Thoracic aorta endothelial cell (primary cell): ENCODE data around the genes SKP1 and CAMLG.

GRCh38 chr5:134138779-134139519, 24.5 kb downstream of the TCF7 start:
- CAGE, long polyA plus RNA, result no peak

- CAGE, long polyA plus RNA, result no peak
These were observed at the start of gene SKP1 for GRCh38 chr5:134176077-134177175. Gene SKP1 (minus strand): TSS chr5:134176950.

- CAGE, long polyA plus RNA, result no peak
These were observed 10.8 kb upstream of the SKP1 start for GRCh38 chr5:134187483-134187927.

DNA sequence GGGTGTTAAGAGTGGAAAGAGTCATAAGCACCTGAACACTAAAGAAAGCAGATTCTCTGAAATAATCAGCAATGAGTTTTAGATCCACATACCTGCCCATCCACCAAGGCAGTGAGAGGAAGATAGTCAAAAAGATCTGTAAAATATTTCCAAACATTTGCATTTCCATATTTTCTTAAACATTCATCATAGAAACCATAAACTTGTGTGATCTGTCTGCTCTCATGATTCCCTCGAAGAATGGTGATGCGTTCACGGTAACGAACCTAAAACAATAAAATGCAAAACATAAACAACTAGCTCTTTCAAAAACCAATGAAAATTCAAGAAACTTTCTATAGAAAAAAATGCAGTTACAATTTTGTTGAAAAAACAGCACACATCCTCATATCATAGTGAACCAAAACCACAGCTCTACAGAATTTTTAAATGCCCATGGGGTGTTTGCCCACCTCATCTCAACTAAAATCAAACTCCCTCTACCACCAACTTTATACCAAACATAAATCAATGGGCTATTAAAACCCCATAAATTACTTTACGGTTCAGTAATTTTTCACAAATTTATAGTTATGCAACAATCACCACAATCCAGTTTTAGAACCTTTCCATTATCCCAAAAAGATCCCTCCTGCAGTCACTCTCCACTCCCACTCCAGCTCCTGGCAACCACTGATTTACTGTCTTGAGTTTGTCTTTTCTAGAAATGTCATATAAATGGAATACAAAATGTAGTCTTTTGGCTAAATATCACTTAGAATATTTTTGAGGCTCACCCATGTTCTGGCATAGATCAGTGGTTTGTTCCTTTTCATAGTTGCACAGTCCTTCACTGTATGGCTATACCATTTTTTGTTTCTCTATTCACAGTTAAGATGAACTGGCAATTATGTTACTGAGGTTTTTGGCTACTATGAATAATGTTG, 23.9 kb downstream of the PPP2CA start:
- CAGE, long polyA plus RNA, result no peak

- CAGE, long polyA plus RNA, result no peak
These were observed 1.5 kb downstream of the UBE2B start for GRCh38 chr5:134372926-134373230.

- CAGE, long polyA plus RNA, result no peak
These were observed 12.4 kb downstream of the CDKN2AIPNL start for GRCh38 chr5:134399123-134399746.

- CAGE, long polyA plus RNA, result no peak
These were observed 25.5 kb upstream of the CDKN2AIPNL start for GRCh38 chr5:134437334-134437485.

DNA sequence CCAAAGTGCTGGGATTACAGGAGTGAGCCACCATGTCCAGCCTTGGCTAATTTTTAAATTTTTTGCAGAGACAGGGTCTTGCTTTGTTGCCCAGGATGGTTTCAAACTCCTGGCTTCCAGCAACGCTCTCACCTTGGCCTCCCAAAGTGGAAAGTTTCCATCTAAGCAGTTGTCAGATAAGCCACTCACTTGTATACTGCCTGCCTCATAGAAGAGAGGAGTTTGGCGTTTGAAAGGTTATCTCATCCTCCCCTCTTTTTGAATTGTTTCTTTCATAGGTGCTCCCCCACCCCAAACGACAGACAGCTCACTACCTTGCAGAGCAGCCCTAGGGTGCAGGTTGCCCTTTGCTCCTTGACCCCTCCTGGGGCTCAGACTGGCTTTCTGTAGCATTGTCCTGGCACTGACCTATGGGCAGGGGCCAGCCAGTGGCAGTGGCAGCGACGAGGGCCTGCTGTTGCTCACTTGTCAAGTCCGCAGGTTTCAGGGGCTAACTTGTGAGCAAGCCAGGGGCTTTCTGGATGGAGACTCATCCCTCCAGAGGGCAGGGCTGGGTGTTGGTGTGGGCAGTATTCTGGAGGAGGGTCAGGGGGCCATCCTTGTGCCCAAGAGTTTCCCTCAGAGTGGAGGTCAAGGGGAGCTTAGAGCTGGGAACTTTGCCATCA, 53.2 kb upstream of the CDKN2AIPNL start:
- CAGE, long polyA plus RNA, result no peak

DNA sequence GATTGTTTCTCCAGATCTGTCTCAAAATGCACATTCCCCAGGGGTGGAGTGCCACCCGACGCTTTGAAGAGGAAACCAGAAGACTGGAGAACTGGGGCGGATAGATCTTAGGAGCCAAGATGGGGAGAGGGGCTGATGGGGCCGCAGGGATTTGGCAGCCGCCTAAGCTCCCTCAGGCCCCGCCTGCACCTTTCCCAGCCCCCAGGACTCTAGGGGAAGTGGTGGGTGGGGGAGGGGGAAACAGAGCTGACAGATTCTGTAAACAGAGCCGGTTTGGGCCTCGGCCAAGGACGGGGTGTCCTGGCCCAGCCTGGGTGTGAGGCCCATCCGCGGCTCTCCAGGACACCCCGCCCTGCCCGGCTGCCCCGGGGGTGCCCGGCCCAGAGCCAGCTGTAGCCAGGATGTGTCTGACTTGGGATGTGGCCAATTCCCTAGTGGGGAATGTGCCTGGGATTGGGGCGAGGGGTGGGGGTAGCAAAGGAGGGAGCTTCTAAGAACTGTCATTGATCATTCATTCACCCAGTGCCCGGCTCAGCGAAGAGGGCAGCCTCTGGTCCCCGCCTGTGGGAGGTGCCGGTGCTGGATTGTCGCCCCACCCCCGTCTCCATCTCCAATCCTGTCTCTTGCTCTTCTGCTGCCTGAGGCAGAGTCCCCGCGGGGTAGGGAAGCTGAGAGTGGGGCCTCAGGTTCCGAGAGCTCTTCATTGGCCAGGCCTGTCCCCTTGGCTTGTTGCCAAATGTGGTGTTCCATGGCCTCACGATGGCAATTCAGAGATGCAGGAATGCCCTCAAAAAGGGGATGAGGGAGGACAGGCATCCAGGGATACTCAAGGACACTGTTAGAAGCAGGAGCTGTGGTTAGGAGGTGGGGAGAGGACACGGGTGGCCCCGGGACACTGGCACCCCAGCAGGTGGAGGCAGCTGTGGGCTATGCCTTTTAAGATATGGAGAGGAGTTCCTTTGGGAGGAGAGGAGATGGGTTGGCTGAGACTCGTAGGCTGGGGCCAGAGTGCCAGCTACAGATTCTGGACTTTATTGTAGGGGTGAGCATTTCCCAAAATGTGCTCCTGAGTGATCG, 54.9 kb upstream of the CDKN2AIPNL start:
- CAGE, long polyA plus RNA, result no peak

DNA sequence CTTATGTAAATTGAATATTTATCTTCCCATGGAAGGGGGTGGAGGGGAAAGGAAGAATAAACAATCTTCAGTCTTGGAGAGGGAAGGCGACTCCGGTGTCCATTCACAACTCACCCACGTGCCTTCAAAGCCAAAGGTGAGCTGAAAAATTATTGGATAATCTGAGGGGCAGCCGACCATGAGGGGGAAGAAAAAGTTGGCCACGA, 1.7 kb upstream of the JADE2 start:
- CAGE, long polyA plus RNA, result no peak

- CAGE, long polyA plus RNA, result no peak
These were observed 1.2 kb downstream of the JADE2 start for GRCh38 chr5:134526357-134527338.

- CAGE, long polyA plus RNA, result no peak
These were observed 40.7 kb downstream of the JADE2 start for GRCh38 chr5:134566130-134566618.

DNA sequence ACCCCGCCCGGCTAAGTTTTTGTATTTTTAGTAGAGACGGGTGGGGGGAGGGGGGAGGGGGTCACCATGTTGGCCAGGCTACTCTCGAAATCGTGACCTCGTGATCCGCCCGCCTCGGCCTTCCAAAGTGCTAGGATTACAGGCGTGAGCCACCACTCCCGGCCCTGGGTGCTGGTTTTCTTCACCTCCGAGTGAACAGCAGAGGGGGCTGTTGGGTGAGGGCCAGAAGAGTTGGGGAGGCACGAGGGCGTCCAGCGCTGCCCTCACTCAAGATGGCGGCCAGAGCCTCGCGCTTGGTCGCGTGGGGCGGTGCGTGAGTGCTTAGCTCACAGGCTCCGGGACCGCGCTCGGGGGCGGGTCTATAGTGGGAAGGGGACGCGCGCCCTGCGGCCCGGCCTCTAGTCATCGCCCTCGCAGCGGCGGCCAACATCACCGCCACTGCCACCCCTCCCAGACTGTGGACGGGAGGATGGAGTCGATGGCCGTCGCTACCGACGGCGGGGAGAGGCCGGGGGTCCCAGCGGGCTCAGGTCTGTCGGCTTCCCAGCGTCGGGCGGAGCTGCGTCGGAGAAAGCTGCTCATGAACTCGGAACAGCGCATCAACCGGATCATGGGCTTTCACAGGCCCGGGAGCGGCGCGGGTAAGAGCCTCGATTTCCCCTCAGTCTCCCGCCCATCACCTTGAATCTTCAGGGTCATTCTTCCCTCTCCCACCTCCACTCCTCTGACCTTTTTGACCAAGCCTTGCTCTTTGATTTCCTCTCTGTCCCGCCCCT, at the start of gene CAMLG:
CAMLG (plus strand) TSS at position 397 of the 776 bp plus-strand sequence.
- CAGE, long polyA plus RNA, result no peak

DNA sequence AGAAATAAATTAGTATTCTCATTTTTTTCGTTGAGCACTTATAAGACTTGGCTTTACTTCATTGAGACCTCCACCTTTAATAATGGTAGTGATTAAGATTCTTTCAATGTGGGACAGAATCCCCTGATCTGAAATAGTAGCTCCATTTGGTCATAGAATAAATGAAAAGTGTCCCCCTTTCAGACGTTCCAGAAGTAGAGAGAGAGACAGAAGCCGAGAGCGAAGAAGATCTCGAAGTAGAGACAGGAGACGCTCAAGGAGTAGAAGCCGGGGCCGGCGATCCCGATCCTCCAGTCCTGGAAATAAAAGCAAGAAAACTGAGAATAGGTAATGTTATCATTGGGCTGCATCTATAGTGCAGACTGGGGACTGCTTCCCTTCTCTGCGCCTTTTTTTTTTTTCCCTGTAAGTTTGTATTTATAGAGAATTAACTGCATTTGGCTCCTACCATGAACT, 8.2 kb downstream of the DDX46 start:
- CAGE, long polyA plus RNA, result no peak

DNA sequence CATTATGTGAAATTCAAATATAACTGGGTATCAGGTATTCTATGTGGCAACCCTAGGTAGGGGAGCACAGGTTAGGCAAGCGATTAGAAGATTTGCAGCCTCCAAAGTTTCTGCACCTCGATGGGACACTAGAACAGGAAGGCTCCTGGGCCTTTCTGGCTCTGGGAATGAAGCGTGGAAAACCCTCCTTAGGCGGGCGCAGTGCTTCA, 370 bp upstream of the TXNDC15 start:
- CAGE, long polyA plus RNA, result no peak

DNA sequence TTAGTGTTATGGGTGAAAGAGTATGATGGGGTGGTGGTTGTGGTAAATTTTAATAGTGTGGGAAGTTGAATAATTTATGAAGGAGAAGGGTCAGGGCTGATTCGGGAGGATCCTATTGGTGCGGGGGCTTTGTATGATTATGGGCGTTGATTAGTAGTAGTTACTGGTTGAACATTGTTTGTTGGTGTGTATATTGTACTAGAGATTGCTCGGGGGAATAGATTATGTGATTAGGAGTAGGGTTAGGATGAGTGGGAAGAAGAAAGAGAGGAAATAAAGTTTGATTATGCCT, 19.4 kb downstream of the PCBD2 start:
- CAGE, long polyA plus RNA, result no peak

GRCh38 chr5:134925048-134926202, 20.5 kb downstream of the PCBD2 start:
- CAGE, long polyA plus RNA, result no peak

DNA sequence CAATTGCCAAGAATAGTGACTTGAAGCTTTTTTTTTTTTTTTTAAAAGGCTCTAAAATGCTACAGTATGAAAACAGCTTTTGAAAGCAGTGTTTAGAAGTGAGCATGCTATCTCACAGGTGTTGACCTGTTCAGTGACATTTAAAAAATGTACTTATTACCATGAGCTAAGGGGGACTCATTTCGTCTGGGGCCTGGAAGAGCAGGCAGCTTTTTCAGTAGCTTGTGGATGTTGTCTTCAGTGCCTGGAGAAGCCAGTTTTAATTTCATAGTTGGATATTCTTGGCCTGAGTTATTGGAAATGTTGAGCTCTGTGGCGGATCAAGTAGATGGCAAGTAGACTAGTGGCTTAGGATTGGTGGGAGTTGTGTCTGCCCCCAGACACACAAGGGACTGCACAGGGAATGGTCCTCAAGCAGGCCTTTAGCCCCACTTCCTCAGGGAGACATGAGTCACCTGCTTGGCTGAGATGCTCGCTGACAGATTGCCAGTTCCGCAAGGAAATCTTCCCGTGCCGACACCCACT, 19.0 kb upstream of the CATSPER3 start:
- CAGE, long polyA plus RNA, result no peak

DNA sequence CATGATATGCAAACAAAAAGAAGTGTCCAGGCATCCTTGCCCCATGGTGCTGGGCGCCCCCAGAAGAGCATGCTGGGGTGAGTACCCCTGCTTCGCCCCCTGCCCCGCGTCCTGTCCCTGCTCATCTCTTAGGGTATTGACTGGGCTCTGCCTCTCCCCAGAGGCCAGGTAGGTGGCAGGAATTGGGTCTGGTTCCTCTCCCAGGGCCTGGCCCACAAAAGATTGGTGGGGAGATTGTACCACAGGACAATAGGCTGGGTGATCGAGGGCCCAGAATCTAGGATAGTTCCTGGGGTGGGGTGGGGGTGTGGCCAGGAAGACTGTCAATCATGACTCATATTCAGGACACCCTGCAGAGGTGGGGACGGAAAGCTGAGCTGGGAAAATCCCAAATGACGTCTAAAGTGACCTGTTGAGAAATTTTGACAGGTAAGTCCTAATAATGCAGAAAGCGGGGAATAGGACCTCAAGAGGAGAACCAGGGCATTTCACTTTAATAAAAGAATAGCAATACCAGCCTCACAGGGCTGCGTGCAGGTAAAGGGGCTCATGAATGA, 8.9 kb downstream of the PITX1 start:
- CAGE, long polyA plus RNA, result no peak

DNA sequence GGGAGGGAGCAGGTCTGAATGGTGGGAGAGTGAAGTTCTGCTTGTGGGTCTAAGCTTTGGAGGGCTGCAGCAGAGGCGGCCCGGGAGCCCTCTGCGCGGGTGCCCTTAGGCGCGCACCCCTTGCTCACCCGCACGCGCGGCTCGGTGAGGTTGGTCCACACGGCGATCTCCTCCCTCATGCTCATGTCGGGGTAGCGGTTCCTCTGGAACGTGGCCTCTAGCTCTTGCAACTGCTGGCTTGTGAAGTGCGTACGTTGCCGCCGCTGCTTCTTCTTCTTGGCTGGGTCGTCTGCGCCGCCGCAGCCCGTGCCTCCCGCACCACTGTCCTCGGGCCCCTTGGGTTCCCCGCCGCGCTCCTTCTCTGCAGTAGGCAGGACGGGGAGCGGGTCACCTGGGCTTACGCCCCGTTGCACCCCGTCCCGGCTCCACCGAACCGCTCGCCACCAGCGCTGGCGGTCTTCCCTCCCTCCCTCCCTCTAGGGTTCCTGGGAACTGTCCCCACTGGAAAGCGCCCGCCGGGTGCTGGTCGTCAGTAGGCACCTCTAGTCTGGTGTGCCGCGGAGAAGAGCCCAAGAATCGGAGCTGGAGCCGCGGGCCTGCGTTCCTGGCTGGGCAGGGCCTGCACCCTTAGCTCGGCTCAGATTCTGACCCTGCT, 2.8 kb downstream of the PITX1 start:
- CAGE, long polyA plus RNA, result no peak